ENCODE measurements around the gene ROR1.

GRCh38 chr1:63326088-63326439 is 3.7 kb downstream of the FOXD3 start:
- PRO-cap, 3 experiments = no peak in any of the 3 experiments
- RAMPAGE, long total RNA, 4 experiments = no peak in any of the 4 experiments
- RRBS = no CpG with 5 or more reads among the region's 19 CpGs

GRCh38 chr1:63547460-63548435 is 24.4 kb downstream of the EFCAB7 start:
- PRO-cap, 3 experiments = no peak in any of the 3 experiments
- RAMPAGE, long total RNA, 4 experiments = no peak in any of the 4 experiments
- RRBS = no CpG with 5 or more reads among the region's 3 CpGs

DNA sequence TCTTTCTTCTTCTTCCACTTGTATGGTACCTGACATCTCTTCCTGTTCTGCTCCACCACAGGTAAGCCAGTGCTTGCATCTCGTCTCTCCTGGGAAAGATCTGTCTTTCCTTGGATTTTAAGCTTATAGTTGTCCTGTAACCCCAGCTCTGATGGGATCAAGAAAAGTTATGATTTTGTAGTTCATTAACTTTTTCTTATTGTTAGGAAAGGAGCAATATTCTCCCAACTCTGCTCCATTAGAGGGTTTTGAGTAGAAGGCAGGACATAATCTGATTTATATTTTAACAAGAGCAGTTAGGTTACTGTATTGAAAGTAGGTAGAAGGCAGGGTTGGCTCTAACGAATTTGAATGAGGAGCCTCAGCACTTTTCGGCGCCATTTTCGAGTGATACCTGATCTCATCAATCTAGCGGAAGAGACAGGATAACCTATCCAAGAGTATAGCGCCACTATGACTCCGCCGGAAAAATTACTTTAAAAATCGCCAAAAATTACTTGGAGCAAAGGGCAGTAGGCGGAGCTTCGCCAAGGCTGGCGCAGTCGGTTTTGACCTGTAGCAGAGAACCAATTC is 25.3 kb downstream of the EFCAB7 start:
- PRO-cap, 3 experiments = no peak in any of the 3 experiments
- RAMPAGE, long total RNA, 4 experiments = no peak in any of the 4 experiments
- RRBS = no CpG with 5 or more reads among the region's 14 CpGs

GRCh38 chr1:63592786-63592998 is 519 bp upstream of the PGM1 start:
- PRO-cap, 3 experiments = peak in 2 of 3 experiments; most common plus-strand start chr1:63592865 (in 2); most common minus-strand start chr1:63592888 (in 1)
- RAMPAGE, long total RNA, 4 experiments = no peak in any of the 4 experiments
- RRBS = no CpG with 5 or more reads among the region's 5 CpGs

GRCh38 chr1:63704480-63704895 is 69.3 kb upstream of the ROR1 start:
- PRO-cap, 3 experiments = no peak in any of the 3 experiments
- RAMPAGE, long total RNA, 4 experiments = no peak in any of the 4 experiments
- RRBS = no CpG with 5 or more reads among the region's 3 CpGs

- PRO-cap, 3 experiments = no peak in any of the 3 experiments
- RAMPAGE, long total RNA, 4 experiments = no peak in any of the 4 experiments
- RRBS = no CpG with 5 or more reads among the region's 10 CpGs
Measured at GRCh38 chr1:63731569-63732263, 42.1 kb upstream of the ROR1 start.

GRCh38 chr1:63773590-63774699 is at the start of gene ROR1:
Gene ROR1 (plus strand): TSS chr1:63774017.
- PRO-cap, 3 experiments = peak in 3 of 3 experiments; most common plus-strand start chr1:63774017 (in 3); most common minus-strand start chr1:63773893 (in 3)
- RAMPAGE, long total RNA, 4 experiments = no peak in any of the 4 experiments
- RRBS = under 1% methylated on average over 53 of the region's 118 CpGs

DNA sequence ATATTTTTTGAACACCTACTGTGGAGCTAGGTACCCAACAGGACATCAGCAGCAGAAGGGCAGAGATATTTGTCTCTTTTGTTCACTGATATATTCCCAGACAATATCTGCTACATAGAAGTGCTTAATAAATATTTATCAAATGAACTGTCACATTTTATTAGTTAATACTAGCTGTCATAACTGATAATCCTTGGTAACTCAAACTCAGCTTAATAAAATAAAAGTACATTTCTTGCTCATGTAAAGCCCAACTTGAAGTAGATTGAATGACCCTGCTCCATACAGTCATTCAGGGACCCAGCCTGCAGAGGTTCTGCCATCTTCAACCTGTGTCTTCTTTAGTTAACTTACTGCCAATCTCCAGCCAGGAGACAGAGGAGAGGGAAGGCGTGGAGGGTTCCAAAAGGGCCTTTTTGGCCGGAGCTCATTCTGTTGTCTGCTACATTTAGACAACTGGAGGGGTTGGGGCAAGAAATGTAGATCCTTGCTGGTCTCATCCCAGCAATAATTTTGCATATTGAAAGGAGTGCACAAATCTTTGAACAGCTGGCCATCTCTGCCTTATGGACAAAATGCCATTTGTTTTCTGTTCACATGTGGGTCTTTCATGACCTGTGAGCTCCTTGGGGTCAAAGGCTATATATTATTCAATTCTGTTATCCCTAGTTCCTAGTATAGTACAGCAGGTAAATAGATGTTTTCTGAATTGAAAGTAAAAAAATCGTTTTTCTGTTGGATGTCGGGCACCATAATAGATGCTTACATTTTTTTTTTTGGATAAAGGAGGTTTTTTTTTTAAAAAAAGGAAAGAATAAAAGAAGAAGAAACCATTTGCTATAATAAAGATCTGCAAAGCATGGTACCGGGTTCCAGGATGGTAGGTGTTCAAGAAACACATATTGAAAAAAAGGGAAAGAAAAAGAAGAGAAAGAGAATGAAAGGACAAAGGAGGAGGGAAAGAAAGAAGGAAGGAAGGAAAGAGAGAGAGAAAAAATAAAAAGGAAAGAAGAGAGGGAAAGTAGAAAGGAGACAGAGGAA is 124.1 kb downstream of the ROR1 start:
- PRO-cap, 3 experiments = no peak in any of the 3 experiments
- RAMPAGE, long total RNA, 4 experiments = no peak in any of the 4 experiments
- RRBS = no CpG with 5 or more reads among the region's 5 CpGs

- PRO-cap, 3 experiments = no peak in any of the 3 experiments
- RAMPAGE, long total RNA, 4 experiments = no peak in any of the 4 experiments
- RRBS = no CpG with 5 or more reads among the region's 5 CpGs
Measured at GRCh38 chr1:64469134-64469448, 838 bp upstream of the CACHD1 start.

GRCh38 chr1:64469474-64469905 is 439 bp upstream of the CACHD1 start:
- PRO-cap, 3 experiments = peak in 2 of 3 experiments; most common plus-strand start chr1:64469755 (in 1)
- RAMPAGE, long total RNA, 4 experiments = no peak in any of the 4 experiments
- RRBS = 2% methylated on average over 5 of the region's 16 CpGs

DNA sequence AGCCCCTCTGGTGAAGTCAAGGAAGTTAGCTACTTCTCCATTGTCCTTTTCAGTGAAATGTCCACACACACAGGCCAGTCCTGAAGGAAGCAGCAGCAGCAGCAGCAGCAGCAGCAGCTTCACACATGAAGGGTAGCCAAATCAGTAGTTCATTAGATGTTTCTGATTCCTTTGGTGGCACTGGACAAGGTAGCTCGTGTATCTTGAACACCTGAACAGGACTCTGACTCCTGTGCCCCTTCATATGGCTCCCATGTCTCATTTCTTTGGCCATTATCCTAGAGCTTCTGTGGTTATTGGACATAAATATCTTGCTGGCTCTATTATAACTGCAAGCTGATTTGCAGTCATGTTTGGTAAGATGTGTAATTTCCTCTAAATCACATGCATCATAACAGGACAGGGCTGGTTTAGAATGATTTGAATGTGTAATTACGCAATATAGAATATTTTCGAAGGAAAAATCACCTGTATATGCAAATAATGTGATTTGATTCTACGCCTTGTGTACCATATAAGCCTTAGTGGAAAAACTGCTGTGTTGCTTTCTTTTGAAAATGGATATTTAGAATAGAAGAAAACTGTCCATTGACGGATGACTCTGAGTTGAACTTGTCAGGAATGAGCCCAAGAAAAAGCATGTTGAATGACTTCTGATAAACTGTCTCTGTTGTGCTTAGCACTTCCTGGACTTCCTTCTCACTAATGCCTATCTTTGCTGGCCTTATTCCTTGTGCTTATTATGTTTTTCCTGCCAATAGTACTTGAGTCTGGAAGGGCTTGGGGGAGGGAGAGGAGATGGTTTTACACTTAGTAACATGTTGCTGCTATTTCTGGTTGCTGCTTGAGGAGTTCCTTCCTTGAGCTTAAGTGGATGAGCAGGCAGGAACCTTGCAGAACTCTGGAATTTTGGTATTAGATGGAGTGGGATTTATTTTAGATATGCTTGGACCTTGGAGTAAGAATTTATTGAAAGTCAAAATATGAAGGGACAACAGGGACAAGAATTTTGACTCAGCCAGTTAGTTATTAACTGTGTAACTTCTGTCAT is 6.4 kb downstream of the CACHD1 start:
- PRO-cap, 3 experiments = no peak in any of the 3 experiments
- RAMPAGE, long total RNA, 4 experiments = no peak in any of the 4 experiments
- RRBS = no CpG with 5 or more reads among the region's 5 CpGs

DNA sequence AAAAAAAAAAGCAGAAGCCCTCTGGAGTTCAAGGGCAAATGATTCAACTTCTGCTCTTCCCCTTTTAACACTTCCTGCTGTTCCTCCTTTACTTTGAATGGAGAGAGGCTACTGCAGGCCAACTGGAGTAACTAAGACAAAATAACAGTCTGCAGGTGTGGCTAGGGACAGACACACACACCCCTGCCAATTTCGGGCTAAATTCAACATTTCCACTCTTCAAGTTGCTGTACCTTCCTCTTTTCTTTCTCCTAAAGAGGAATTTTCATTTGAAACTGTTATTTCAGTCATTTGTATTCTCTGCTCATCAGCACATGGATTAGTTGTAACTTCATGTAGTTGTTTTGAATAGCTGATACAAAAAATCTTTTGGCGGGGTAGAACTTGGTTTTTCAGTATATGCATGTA is 42.5 kb downstream of the CACHD1 start:
- PRO-cap, 3 experiments = peak in 2 of 3 experiments; most common plus-strand start position 91 of the sequence (in 2)
- RAMPAGE, long total RNA, 4 experiments = no peak in any of the 4 experiments
- RRBS = no CpG with 5 or more reads among the region's 2 CpGs

- PRO-cap, 3 experiments = no peak in any of the 3 experiments
- RAMPAGE, long total RNA, 4 experiments = no peak in any of the 4 experiments
- RRBS = no CpG with 5 or more reads among the region's 12 CpGs
Measured at GRCh38 chr1:64839494-64840054, 94.7 kb downstream of the RAVER2 start.

DNA sequence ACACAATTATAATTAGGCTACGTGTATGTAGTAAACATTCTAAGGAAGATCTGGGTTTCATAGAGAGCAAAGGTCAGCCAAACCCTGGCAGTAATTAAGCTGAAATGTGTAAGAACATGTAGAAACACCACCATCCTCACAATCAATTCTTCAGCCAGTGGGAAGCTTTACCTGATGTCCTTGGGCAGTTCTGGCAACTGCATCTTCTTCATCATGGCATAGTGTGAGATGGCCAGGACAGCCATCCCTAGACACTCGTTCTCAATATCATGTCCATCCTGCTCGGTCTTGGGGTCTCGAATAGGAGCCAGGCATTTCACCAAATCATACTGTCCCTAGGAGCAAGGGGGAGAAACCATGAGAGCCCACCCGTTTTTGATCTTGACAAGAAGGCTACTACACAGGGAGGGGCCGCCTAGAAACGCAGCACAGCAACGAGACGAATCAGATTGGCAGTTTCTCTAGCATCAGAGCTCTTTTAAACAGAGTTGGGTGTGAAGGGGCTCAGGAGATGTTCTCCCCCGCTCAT is 97.1 kb downstream of the JAK1 start:
- PRO-cap, 3 experiments = no peak in any of the 3 experiments
- RAMPAGE, long total RNA, 4 experiments = no peak in any of the 4 experiments
- RRBS = no CpG with 5 or more reads among the region's 10 CpGs

GRCh38 chr1:64883255-64883527 is 83.2 kb downstream of the JAK1 start:
- PRO-cap, 3 experiments = no peak in any of the 3 experiments
- RAMPAGE, long total RNA, 4 experiments = start-site peak on the minus strand in 1 of 4 experiments, at chr1:64883449-64883468 at its widest, 92 reads per replicate
- RRBS = no CpG with 5 or more reads among the region's 3 CpGs

DNA sequence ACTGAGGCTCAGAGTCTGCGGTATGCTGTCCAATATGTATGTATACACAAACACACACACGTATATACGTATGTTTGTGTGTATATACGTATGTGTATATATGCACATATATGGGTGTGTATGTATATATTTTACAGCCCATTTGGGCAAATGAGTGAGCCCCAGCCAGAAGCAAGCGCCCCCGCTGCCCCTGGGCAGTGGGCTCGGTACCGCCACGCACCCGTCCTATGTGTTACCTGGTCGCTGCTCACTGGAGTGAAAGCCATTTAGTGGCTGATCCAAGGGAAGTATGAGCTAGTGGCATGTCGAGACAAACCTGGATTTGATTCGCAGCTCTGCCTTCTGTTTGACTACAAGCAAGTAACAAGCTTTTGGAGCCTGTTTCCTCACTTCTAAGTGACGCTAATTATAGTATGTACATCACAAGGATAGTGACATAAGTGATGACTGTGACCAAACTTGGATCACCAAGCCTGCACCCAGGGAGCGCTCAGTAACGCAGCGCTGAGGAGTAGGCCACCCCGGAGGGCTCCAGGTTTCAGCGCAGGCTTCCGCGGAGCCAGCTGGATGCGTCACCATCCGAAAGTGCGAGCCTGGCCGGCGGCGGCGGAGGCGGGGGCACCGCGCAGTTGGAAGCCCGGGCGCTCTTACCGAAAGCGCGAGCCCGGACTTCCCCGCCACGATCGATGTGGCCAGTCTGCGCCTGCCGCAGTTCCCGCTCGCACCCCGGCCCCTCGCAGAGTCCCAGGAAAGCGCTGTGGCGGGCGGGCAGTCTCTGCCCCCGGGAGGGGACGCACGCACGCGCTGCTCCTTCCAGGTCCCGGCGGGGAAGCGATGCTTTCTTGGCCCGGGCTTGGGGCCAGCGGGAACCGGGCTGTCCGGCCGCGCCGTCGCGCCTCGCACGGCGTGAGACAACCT is 36.0 kb upstream of the JAK1 start:
- PRO-cap, 3 experiments = peak in 3 of 3 experiments; most common plus-strand start position 493 of the sequence (in 2); most common minus-strand start position 324 of the sequence (in 2)
- RAMPAGE, long total RNA, 4 experiments = no peak in any of the 4 experiments
- RRBS = 2% methylated on average over 34 of the region's 69 CpGs

GRCh38 chr1:65148369-65148508 is 236 bp downstream of the AK4 start:
- PRO-cap, 3 experiments = no peak in any of the 3 experiments
- RAMPAGE, long total RNA, 4 experiments = no peak in any of the 4 experiments
- RRBS = 0% methylated on average over 4 of the region's 14 CpGs

GRCh38 chr1:65247892-65248354 is 61.4 kb upstream of the DNAJC6 start:
- PRO-cap, 3 experiments = no peak in any of the 3 experiments
- RAMPAGE, long total RNA, 4 experiments = start-site peak on the plus strand in 1 of 4 experiments, at chr1:65248202-65248235 at its widest, 15 reads per replicate
- RRBS = no CpG with 5 or more reads among the region's 2 CpGs

- PRO-cap, 3 experiments = peak in 3 of 3 experiments; most common plus-strand start chr1:65265750 (in 1); most common minus-strand start chr1:65265656 (in 2)
- RAMPAGE, long total RNA, 4 experiments = no peak in any of the 4 experiments
- RRBS = 2% methylated on average over 26 of the region's 66 CpGs
Measured at GRCh38 chr1:65265285-65266443, 43.7 kb upstream of the DNAJC6 start.

DNA sequence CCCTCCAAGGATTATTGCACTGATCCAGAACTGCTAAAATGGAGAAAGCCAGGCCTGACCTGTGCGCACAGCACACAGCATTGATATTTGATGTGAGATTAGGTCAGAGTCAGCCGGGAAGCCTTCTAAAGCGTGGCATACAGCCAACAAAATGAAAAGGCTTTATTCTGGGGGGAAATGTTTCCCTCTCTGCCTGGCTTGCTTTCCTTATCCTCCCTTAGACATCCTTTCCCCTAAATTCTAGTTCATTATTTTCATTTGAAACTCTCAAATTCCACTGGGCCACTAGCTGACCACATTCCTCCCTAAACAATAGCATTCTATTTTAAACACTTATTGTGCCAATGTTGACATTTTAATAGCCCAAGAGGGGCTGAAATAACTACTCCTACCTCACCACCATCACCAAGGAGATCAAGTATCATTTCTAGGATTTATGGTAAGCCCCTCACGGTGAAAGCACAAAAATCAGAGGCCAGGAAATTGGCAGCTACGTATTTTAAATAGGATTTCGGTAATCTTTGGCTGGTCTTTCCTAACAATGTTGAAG is 49.5 kb downstream of the LEPR start:
- PRO-cap, 3 experiments = no peak in any of the 3 experiments
- RAMPAGE, long total RNA, 4 experiments = no peak in any of the 4 experiments
- RRBS = no CpG with 5 or more reads among the region's 6 CpGs

Measured in adrenal gland (tissue), 7 donors.